Measurements from ENCODE around the gene RGS4.

DNA sequence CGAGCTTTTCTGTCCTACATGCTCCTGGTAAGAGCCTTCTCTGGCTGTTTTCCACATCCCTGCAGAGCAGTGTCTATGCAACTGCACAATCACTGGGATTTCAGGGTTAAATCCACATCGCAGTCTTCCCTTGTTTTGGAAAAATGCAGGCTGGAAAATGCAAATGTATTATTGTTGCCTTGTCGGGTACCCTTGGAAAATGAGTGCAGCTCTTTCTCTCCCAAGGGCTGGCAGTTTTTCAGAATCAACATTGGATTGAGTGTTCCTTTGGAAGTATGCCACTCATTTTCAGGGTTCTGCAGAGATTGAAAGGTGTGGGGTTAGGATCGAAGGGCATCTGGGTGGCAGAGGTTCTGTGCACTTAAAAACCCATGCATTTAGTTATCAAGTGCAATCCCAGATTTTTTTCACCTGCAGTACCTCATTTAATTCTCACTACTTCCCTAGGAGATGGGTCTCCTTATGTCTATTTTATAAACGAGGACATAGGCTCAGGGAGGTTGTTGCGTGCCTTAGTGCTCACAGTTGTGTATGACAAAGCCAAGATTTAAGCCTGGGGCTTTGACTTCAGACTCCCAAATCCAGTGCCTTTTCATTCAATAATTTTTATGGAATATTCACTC is 3.4 kb downstream of the NOS1AP start:
- RRBS: no CpG with 5 or more reads among the region's 6 CpGs

GRCh38 chr1:162107927-162108520 is 38.5 kb downstream of the NOS1AP start:
- RRBS: no CpG with 5 or more reads among the region's 2 CpGs

DNA sequence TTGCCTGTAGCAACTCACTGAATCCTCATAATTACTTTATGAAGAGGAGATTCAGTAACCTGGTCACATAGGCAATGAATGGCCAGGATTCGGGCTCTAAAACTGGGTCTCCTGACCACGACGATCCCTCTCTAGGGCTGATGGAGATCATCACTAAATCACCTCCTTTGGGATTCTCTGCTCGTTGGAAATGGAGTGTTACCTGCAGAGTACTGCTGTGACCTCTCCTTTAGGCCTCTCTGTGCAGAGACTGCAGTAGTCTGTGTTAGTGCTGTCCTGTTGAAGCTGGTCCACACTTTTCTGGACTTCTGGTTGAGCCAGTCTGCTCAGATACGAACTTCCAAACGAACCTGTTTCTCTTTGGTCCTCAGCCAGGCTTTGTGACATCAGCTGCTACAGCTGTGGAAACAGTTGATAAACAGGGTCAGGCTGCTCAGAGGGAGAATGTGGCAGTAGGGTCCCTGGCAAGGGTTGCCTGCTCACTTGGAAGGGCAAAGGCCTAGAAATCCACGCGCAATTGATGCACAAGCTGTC is 98.7 kb downstream of the NOS1AP start:
- RRBS: no CpG with 5 or more reads among the region's 8 CpGs

DNA sequence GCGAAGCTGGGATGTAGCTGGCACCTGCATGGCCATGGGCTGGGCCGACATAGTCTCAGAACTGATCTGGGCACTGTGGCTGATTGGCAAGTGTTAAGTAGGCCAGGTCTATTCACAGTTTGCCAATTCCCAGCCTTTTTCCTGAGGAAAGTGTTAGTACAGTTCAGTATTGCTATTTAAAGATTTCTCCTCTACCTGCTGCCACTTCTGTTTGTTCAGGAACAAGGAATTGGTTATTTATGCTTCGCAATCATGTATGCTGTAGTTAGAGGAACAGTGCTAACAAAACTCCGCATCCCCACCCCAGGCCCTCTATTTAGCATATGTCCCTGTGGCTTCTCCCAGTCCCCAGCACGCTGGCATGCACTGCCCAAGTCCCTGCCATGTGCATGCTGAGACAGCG is 16.3 kb downstream of the SPATA46 start:
- RRBS: no CpG with 5 or more reads among the region's 6 CpGs

- RRBS: no CpG with 5 or more reads among the region's 3 CpGs
These were observed 692 bp downstream of the C1orf226 start for GRCh38 chr1:162382293-162382546.

GRCh38 chr1:162792417-162793003 is 2.0 kb downstream of the HSD17B7 start:
- RRBS: no CpG with 5 or more reads among the region's 6 CpGs

- RRBS: no CpG with 5 or more reads among the region's 5 CpGs
These were observed 474 bp upstream of the RGS4 start for GRCh38 chr1:163068686-163069087.

DNA sequence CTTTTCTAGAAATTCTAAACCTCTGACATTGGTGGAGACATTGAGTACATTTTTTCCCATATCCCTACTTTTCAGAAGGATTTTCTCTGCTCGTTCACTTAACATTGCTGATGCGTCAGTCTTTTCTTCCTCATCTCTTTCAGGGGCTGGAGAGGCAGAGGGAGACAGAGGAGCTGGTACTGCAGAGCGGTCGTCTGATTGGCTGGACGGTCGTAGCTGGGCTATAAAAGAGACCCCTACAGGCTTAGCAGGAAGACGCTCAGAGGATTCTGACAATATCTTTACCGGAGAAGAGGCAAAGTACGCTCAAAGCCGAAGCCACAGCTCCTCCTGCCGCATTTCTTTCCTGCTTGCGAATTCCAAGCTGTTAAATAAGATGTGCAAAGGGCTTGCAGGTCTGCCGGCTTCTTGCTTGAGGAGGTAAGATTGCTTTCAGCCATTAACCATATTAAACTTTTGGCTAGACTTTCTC is at the start of gene RGS4:
RGS4 (plus strand) TSS at position 253 of the 472 bp plus-strand sequence.
- RRBS: 50% methylated on average over 1 of the region's 13 CpGs

DNA sequence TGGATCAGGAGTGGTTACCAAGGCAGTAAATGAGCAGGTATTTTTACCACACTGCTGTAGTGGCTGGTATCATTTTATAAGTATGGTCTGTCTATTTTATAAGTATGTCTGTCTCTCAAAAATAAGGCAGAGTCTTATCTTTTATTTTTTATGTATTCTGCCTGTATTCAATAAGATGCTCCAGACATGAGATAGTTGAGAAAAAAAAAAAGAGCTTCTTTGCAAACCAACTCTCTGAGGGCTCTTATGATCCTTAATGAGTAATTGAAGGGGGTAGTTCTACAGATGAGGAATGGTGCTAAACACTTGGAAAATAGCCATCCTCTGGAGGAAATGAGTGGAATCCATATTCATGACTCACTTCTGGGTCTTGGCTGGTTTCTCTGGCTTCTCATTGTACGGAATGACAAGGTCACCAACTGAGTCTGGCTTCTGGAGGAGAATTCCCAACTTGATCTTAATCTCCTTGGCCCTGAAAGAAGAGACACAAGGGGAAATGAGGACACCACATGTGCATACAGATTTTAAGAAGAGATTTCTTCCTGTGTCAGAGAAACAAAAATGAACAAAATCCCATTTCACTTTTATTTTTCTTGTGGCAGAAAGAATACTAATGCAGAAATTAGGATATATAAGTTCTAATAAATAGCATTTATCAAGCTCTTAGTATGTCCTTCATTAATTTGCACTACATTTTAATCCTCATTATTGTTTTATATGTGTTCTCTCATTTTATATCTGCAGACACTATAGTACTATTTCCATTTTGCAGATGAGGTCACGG is 34.6 kb downstream of the RGS5 start:
- RRBS: no CpG with 5 or more reads among the region's 2 CpGs

DNA sequence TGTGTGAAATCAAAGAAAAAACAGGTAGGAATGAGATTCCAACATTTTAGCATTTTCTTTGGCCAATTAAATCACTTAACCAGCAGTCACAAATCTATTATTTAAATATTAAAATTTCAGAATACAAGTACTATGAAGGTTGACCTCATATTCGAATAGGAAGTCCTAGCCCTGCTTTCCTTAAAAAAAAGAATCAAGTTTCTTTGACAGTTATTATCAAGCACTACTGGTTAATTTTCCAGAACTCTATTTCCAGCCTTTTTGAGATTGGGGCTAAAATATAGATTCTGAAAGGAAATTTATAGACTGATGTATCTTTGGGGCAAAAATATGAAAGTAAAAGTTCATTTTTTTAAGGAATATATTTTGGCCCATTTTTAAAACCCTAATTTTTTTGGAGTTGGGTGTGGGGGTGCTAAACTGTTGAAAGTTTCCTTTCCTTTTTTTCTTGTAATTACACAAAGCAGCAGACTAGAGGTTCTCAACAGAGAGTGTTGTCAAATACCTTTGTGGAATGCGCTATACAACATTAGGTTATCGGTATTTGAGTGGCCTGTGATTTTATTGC is 4.4 kb downstream of the PBX1 start:
- RRBS: no CpG with 5 or more reads among the region's 3 CpGs

GRCh38 chr1:164564061-164564903 is 5.3 kb downstream of the PBX1 start:
- RRBS: no CpG with 5 or more reads among the region's 7 CpGs

- RRBS: no CpG with 5 or more reads among the region's 5 CpGs
These were observed 15.0 kb downstream of the PBX1 start for GRCh38 chr1:164573903-164574524.

DNA sequence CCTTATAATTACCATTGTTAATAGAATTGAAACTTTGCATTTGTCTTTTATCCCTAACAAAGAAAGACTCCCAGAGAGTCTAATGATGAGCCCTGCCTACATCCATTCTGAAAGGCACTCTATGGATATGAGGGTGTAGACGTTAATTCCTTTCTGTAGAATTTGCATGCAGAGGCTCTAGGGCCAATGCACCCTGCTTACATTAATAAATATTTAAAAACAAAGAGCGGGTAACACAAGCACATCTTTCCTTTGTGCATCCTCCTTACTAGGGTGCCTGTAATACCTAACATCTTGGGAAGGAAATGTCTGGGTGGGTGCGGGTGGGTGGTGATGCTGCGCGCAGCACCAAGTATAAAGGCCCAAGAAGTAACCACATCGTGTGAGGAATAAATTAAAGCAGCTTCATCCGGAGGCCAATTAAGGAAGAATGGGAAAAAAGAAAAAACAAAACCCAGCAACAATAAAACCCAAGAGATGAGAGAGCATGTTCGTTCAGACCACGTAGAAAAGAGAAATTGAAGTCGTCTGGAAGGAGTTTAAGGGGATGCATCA is 16.7 kb downstream of the PBX1 start:
- RRBS: no CpG with 5 or more reads among the region's 10 CpGs

DNA sequence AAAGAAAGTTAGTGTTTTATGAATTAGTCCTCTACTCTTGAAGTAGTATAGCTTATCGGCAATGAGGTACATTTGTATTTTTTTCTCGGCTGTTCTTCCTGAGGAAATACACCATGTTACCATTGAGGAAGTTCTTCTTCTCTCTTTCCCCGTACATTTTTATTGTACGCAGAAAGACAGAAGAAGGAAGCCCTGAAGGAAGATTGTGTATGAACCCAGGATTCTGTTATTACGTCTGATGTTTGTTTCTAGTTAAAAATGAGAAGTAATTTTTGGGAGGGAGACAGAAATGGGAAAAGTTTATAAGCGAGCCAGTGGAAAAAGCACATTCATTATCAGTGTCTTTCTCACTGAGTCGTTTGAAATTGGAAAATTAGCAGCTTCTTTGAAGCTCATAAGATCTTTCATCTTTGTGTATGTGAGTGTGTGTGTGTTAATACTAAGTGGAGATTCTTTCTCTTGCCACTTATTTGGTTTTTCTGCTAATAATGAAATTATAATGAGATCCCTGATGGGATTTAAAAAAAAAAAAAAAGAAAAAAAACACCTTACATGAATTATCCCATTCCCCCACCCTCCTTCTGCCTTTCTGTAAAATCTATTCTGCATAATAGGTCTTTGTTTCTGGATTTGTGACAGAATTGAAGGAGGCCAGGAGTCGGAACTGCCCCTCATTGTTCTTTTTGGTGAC is 66.5 kb downstream of the PBX1 start:
- RRBS: no CpG with 5 or more reads among the region's 8 CpGs

GRCh38 chr1:164635736-164636387 is 76.9 kb downstream of the PBX1 start:
- RRBS: no CpG with 5 or more reads among the region's 4 CpGs

DNA sequence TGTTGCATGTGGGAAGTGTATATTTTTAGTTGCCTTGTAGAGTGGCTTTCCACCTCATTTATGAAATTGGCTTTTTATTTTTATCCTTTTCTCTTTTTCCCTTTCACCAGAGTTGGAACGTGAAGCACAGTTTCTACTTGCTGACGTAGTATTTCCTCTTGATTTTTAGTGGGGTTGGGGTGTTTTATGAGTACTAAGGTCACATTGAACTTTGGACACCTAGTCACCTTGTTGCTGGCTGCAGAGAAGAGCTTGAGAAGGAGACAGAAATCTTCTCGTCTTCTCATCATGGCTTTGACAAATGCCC is 77.4 kb downstream of the PBX1 start:
- RRBS: no CpG with 5 or more reads among the region's 3 CpGs

GRCh38 chr1:164703546-164703900 is 144.5 kb downstream of the PBX1 start:
- RRBS: no CpG with 5 or more reads among the region's 7 CpGs

DNA sequence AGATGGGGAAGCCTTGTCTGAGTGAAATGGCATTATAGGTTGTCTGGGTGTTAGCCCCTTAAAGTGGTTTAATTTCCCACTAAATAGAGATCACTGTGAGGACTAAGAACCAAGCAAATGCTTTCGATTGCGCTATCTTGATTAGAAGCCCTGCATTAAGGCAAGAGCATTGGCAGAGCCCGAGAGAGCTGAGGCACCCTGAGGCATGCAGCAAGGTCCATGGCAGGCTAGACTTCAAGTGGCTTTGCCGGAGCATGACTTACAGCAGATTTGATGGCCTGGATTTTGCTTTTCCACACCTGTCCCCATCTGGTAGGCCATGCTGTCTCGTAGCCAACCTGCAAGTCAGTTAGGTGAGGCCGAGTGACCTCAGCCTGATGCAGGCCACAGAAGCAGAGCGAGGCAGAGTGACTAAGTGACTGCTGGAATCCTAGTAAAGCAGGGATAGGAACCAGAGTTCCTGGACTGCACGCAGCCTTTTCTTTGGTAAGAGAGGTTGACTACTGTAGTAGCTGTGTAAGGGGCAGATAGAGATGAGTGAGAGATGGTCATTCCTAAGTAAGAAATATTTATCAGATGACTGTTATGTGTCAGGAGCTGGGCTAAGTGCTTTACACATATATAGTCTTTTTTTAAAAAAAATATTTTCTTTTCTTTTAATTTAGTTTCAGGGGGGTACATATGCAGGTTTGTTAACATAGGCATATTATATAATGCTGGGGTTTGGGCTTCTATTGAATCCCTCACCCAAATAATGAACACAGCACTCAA is 149.0 kb downstream of the PBX1 start:
- RRBS: no CpG with 5 or more reads among the region's 8 CpGs

DNA sequence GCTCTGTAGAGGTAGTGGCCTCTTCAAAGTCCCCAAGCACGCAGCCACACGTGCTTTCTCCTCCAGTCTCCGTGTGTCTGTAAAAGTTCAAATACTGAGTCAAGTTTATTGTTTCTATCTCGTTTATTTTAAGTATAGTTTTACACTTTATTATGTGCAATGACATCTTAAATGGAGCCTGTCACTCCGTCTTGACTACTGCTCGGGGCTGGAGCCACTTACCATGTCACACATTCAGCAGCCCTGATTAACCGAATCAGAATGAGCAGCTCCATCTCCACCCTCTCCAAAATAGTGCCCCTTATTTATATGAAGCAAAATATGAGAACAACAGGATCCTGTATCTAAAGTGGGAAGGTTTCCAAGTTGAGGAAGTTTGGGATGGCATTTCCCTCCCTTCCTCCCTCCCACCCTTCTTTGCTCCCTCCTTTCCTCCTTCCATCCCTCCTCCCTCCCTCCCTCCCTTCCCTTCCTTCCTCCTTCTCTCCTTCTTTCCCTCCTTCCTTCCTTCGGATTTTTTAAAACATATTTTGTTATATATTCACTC is 201.1 kb downstream of the PBX1 start:
- RRBS: no CpG with 5 or more reads among the region's 8 CpGs

DNA sequence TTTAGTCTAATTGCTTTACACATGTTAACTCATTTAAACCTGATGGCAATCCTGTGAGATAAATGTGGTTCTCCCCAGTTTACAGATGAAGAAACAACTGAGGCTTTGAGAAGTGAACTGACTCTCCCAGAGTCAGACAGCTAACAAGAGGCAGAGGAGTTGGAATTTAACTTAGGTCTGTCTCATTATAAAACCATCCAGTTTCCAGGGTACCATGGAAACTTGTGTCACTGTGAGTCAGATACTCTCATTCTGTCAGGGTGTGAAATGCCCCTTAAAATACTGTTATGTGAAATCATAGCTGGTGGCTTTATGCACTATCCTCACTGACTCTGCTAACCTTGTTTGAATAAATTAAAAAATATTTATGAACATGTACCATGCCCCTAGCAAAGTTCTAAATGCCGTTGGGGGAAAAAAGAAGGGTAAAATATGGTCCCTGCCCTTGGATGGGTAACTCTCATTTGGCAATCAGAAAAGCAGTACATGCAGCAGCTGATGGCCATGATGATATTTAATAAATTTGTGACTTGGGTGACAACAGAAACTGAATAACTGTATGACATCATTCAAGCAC is 206.7 kb downstream of the PBX1 start:
- RRBS: no CpG with 5 or more reads among the region's 1 CpG